Hematopoietic multipotent progenitor cell (in vitro differentiated cells): ENCODE measurements around the genes GPR107 and ASS1.

DNA sequence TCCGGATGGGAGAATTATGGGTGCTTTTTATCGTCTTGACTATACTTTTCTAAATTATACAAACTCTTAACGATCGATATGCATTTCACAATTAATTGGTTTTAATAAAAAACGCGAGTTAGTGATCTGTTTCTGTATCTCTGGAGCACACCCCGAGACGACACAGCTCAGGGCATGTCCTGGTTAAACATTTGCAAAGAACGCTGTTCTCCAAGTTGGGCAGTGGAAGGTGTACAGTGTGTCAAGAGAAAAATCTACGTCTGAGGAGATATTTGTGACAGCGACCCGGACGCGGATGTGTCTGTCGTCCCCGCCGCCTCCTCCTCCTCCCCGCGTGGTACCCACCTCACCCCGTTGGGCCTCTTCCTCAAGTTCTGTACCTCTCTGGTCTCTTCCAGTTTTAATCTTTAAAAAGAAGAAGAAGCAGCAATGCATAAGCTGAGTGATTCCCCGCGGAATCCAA lies 682 bp downstream of the C9orf78 start:
- CAGE, long polyA plus RNA = no peak

GRCh38 chr9:129879070-129879608 lies 43.9 kb downstream of the USP20 start:
- CAGE, long polyA plus RNA = no peak

DNA sequence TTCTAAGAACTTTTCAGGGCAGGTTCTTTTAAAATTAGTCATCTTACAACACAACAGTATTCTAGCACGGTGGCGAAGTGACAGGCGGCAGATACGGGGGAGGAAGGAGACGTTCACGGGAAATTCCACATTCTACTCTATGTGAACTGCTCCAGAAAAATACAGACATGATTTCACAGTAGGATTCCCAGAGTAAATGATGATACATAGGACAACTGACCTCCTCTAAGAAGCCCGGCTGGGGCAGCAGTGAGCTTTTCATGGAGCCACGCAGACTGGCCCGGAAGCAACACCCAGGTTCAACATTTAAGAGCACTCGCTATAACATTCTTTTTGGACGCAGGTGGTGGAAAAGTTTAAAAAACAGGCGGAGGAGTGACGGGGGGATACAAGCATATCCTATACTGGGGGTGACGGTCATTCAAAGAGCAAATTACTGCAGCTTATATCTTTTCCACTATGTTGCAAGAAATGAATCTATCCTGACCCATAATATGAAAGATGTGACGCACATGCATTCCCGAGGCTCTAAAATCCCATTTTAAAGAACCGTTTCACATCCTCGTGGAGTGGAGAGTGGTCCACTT lies 52.6 kb downstream of the USP20 start:
- CAGE, long polyA plus RNA = no peak

DNA sequence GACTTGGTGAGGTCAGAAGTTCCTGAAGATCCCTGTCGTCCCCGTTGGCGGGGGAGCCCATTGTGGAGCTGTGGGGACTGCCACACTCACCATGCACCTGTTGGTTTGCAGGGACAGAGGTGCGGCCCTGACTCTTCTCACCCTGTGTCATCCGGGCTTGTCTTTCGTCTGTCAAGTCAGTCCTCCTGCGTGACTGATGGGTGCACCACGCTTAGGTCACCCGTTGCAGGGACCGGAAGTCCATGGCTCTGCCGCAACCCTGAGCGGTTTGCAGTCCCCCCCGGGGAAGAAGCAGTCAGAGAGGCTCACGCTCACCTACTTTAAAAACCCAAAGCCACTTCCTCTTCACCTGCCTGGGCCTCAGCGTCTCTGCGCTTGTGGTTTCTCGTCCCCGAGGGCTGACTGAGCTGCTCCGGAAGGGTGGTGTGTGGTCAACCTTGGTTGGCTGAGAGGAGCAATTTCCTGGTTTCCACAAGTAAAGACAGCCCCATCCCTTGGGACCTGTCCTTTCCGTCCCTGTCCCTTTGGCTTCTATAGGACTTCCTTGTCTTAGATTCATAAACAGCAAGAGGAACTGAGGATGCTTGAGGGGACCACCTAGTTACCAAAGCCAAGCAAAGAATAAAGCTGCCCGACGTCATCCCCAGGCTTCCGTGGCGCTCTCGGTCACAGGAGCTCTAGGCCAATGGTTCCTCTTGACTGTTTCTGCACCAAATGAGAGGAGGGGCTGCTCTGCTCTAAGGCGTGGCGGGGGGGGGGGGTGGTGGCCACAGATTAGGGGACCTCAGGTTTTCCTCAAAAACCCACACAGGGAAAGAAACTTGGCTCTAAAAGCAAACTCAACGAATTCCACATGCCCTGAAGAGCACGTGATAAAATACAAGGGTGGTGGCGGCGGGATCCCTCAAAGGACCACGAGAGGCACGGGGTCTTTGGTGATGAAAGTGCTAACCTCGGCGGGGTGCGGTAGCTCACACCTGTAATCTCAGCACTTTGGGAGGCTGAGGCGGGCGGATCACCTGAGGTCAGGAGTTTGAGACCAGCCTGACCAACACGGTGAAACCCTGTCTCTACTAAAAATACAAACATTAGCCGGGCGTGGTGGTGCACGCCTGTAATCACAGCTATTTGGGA lies 53.4 kb downstream of the USP20 start:
- CAGE, long polyA plus RNA = no peak

DNA sequence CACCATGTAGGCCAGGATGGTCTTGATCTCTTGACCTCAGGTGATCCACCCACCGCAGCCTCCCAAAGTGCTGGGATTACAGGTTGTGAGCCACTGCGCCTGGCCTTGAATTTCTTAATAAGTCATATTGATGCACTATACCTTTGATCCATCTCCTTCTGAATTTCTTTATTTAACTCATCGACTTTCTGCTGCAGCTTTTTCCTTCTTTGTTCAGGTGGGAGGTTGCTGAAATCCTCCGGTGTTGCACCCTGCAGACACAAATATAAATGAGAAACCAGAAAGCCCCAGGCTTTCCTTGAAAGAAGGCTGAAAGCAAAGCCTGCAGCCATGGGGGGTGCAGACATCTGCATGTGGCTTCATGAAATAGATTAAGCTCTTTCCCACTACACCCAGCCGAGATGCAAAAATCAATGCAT lies 73.5 kb downstream of the USP20 start:
- CAGE, long polyA plus RNA = no peak

DNA sequence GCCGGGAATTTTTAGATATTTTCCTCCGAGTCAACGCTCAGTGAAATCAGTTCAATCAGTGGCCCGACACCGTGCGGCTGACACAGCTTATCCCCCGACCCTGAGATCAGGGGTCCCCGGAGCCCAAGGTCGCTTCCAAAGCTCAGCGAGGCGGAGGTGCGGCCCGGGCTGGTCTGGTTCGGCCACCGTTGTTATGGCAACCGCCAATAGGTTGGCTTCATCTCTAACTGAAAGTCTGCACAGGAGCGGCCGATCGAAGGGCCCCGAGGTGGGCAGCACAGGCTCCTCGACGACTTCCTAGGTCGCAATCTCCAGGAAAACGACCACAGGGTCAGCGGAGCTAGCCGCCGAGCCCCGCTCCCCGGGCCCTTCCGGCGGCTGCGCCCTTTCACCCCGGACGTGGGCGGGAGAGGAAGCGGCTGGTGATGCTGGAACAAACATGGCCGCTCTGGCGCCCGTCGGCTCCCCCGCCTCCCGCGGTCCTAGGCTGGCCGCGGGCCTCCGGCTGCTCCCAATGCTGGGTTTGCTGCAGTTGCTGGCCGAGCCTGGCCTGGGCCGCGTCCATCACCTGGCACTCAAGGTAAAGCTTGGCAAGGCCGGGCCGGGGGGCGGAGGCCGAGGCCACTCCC lies at the start of gene GPR107:
GPR107 (plus strand) TSS at position 413 of the 629 bp plus-strand sequence.
- CAGE, long polyA plus RNA = no peak

DNA sequence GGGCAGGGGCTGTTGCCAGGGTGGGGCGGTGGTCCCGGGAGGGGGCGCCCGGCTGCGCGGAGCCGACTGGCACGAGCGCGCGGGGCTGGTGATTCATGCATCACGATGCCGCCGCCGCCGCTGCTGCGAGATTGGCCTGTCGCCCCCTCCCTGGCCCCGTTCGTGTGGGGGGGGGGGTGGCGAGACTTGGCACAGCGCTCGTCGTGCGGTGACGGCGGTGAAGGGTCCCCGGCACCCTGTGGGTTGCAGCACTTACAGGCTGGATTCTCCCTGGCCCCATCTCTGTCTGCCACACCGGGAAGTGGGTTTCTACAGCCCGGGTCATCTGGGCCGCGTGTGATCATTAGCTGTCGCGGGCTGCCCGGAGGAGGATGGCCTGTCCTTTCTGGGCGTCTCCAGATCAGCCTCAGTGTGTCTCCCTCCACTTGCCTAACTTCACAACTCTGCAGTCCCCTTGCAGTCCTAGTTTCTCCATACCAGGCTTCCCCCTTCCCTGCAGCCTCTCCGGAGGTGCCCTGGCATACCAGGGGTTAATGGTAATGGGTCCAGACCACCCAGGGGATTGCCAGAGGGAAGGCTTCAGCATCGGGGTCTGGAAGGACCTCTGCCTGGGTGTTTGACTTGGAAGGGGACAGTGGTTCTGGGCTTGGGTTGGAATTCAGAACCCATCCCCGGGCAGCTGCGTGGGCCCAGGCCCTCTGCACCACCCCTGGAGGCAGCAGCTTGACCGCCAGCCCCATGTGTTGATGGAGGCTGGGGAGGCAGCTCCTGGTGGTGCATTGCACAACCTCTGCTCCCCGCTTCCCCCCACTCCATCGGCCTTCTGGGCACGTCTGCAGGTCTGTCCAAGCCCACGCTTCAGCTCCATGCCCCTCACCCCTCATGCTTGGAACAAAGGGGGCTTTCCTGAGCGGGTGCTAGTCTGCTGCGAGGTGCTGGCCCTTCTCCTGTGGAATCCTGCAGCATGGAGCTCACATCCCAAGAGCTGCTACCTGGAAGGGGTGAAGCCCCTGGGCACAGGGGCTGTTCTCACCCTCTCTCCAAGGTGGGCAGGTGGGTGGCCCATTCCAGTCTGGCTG lies 1.2 kb downstream of the NCS1 start:
- CAGE, long polyA plus RNA = no peak

- CAGE, long polyA plus RNA = no peak
Measured at GRCh38 chr9:130209337-130210018, 37.3 kb downstream of the NCS1 start.

- CAGE, long polyA plus RNA = no peak
Measured at GRCh38 chr9:130254168-130254833, 11.3 kb upstream of the HMCN2 start.

DNA sequence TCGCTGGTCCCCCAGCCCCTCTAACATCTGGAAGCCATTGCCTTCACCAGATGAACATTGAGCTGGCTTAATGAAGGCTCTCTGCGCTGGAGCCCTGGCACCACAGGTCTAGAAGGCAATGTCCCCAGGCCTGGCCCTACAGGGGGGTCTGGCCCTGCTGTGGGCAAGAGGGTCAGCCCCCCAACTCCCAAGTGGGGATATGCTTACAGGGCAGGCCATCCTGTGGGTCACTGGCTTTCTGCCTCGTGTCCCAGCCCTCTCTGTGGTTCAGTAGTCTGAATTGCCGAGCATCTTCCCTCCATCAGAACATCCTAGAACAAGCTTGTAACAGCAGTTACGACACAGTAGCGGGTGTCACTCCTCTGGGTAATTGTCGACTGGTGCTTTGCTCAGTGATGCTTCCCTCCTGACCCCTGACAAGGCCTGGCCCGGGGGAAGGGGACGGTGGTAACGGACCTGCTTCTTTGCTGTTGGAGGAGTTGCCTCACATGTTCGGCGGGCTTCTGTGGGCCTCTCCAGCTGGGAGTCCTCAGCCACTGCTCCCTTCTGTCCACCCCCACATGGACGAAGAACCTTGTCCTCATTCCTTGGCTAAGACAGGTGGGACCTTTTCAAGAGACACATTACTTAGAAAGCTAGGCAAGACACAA lies 24.7 kb downstream of the HMCN2 start:
- CAGE, long polyA plus RNA = no peak

DNA sequence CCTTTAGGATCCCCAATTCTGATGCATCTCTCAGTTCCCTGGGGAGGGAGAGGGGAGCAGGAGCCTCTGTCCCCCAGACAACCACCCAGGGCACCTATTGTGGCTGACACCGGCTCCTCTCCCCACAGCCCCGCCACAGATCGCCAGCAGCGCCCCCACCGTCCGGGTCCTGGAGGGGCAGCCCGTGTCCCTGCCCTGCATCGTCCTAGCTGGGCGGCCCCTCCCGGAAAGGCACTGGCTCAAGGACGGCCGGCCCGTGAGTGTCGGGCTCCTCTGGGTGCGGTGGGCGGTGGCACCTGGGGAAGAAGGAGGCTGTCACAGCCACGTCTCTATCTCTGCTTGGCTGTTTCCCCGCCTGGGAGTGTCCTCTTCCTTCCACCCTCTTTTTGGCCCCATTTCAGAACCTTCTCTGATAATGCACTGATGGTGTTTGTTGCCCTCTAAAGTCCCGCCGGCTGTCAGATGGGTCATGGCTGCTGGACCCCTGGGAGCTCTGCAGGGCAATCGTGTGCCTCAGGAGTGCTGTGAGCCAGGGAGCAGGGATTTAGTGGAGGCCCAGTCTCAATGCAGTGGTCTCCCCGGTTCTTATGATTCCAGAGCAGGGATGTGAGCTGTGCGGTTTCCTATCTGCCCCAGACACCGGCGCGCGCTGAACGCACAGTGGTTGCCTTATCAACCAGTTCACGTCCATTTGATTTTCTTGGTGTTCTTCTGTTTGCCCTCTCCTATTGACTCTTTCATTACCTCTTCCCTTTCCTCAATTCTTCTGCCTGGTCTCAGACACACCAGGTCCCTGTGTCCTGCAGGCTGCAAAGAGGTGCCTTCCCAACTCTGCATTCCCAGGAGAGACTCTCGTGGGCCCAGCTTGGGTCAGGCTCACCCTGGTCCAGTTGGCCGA lies 55.3 kb downstream of the HMCN2 start:
- CAGE, long polyA plus RNA = no peak

DNA sequence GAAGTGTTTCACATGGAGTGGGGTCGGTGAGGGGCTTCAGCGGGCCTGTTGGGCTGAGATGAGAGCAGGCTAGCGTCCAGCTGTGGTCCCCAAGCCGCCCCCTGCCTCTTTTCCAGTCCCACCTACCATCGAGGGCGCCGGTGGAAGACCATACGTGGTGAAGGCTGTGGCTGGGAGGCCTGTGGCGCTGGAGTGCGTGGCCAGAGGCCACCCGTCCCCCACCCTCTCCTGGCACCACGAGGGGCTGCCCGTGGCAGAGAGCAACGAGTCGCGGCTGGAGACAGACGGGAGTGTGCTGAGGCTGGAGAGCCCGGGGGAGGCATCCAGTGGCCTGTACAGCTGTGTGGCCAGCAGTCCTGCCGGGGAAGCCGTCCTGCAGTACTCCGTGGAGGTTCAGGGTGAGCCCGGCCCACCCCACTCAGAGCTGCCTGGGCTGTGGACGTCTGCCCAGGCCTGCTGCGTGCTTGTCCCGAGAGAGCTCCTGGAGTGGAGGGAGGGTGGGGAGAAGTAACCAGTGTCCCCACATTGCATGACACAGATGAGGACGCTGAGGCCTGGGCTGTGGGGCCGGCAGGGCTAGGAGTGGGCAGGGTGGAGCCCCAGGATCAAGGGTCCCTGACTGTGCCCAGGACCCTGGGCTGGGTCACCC lies 89.2 kb downstream of the HMCN2 start:
- CAGE, long polyA plus RNA = no peak

- CAGE, long polyA plus RNA = no peak
Measured at GRCh38 chr9:130393326-130394112, 51.2 kb upstream of the ASS1 start.

DNA sequence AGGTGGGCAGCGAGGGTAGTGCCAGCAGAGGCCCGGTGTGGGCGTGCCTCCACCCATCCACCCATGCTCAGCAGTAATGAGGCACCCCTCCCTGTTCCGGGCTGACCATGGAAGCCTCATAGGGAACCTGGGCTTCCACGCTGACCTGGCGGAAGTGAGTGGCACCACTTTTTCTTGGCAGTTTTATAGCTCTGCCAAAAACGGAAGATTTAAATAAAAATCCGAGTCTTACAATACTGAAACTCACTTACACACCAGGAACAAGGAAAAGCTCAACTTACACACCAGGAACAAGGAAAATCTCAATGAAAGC lies 30.6 kb upstream of the ASS1 start:
- CAGE, long polyA plus RNA = no peak

DNA sequence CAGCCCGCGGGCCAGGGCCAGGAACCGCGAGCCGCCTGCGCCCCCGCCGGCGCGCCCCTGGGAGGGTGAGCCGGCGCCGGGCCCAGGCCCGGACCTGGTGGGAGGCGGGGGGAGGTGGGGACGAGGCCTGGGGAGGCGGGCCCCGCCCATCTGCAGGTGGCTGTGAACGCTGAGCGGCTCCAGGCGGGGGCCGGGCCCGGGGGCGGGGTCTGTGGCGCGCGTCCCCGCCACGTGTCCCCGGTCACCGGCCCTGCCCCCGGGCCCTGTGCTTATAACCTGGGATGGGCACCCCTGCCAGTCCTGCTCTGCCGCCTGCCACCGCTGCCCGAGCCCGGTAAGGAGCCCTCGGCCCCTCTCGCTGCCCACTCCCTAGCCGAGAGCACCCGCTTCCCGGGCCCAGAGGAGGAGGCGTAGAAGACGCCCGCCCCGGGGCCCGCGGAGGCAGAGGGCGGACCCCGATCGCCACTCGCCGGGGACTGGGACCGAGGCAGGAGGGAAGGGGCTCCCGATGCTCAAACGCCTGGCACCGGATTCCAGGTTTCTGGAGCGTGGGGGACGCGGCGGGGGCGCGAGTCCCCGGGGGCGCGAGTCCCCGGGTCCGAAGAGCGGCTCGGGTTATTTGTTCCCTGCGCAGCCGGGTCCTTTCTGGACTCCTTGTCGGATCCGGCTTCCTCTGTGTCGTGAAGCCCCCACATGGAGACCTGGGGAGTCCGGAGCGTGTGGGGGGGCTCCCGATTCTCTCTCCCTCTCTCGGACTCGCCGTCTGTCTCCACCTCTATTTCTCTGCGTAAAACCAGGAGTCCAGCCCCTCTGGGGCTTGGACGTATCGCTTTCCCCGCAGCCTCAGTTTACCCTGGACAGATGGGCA lies at the start of gene ASS1:
ASS1 (plus strand) TSS at position 300 of the 868 bp plus-strand sequence.
- CAGE, long polyA plus RNA = start-site peak on the plus strand centred at position 280 of the sequence, 43 bp wide, 9 reads

GRCh38 chr9:130694201-130694585 lies 613 bp downstream of the EXOSC2 start:
- CAGE, long polyA plus RNA = no peak

DNA sequence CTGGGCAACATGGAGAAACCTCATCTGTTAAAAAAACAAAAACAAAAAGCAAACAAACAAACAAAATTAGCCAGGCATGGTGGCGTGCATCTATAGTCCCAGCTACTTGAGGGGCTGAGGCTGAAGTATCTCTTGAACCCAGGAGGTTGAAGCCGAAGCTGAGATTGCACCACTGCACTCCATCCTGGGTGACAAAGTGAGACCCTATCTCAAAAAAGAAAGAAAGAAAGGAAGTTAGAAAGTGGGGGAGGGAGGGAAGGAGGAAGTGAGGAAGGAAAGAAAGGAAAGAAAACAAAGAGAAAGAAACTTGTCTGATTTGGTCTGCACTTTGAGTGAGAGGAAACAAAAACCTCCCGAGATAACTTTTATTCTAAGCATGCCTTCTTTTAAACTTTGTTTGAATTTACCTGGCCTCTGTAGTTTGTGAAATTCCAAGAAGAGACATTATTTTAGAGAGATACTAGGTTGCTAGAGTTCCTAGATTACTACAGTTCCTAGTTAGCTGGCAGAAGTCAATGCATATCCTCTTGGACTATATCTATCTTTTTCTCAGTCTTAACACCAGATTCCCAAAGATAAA lies 60.3 kb upstream of the ABL1 start:
- CAGE, long polyA plus RNA = no peak

GRCh38 chr9:130835668-130836351 lies 756 bp downstream of the ABL1 start:
- CAGE, long polyA plus RNA = no peak

DNA sequence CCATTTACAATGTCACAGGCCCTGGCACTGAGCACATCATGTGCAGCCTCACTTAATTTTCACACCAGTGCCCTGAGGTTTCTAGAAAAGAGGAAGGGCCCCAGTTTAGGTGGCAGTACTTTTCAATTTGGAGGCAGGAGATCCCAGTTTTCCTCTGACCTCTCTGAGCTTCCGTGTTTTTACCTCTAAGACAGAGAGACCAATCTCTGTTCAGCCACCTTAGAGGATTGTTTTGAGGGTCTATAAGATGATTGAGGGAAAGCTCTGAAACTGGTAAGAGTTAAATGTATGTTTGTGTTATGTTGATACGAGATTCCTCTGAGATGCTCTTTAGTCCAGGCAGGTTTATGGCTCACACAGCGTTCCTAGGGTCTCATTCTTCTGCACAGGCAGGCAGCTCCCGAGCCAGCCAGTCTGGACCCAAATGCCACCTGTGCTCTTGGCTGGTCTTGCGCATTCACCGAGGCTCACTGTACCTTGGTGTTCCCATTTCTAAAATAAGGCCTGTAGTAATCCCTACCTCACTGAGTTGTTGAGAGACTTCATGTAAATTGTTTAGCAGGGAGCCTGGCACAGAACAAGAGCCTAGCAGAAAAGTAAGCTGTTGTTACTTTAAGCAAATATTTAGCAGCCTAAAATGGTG lies 4.6 kb downstream of the ABL1 start:
- CAGE, long polyA plus RNA = no peak

DNA sequence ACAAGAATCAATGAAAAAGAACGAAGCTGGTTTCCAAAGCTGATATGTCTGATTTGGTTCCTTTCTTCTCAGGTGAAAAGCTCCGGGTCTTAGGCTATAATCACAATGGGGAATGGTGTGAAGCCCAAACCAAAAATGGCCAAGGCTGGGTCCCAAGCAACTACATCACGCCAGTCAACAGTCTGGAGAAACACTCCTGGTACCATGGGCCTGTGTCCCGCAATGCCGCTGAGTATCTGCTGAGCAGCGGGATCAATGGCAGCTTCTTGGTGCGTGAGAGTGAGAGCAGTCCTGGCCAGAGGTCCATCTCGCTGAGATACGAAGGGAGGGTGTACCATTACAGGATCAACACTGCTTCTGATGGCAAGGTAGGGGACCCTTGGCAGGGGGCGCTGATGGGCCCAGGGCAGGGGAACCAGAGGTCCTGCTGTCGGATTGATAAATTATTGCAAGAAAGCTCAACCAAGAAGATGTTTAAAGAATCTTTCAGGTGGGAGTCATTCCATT lies 19.7 kb downstream of the ABL1 start:
- CAGE, long polyA plus RNA = no peak